Astrocyte (in vitro differentiated cells and primary cell): ENCODE results near the gene KYAT1.

DNA sequence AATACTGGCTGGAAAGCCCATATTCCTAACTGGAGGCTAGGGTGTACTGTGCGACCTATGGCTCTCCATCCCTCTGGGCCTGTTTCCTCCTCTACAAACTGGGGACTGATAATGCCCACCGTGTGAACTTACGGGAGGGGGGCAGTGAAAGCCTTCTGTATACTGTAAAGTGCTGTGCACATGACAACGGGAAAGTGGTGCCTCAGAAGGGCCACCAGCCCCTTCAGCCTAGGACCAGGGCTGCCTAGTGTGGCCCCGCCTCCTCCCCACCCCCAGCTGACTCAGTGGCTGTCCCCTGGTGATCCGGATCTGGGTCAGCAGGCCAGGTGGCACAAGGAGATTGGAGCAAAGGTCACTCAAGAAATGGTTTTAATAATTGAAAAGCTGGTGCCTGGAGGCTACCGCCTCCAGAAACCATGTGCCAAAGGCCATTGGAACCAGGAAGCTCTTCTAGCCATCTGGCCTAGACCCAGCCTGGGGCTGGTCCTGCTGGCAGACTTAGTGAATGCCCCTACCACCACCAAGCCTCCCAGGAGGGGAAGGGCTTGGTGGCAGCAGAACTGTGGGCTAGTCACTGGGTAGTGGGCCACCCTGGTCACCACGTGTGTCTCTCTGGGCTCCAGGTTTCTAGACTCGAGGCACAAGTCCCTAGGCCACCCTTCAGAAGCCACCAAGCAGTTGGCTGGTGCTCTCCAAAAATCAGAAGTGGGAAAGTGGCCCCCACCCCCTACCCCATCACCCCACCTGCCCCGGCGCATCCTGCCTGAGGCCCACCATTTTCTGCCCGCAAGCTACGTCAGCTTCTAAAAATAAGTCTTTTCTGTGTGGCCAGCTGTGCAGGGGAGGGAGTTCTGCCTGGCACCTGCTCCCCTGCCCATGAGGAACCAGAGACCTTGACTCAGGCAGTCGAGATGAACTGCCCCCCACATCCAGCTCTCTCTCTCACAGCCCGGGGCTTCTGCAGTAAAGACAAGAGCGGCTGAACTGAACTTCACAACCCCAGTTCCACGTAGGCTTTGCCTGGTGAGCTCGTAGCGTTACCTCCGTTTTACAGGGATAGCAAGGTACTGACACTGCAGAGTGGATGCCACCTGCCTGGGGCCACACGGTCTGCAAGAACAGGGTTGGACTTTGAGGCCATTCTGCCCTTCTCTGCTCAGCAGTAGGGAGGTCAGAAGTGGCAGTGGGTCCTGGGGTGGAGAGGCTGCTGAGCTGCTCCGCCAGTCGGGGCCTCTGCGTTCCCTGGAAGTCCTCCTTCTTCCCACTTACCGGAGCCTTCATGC, 1.3 kb downstream of the ST6GALNAC4 start:
- PRO-cap: no peak
- RRBS, 2 experiments: 39 to 40% methylated on average over 1 of the region's 25 CpGs

- PRO-cap: no peak
- RRBS, 2 experiments: no CpG with 5 or more reads among the region's 1 CpG
Measured at GRCh38 chr9:127918220-127918647, 1.4 kb upstream of the ST6GALNAC4 start.

DNA sequence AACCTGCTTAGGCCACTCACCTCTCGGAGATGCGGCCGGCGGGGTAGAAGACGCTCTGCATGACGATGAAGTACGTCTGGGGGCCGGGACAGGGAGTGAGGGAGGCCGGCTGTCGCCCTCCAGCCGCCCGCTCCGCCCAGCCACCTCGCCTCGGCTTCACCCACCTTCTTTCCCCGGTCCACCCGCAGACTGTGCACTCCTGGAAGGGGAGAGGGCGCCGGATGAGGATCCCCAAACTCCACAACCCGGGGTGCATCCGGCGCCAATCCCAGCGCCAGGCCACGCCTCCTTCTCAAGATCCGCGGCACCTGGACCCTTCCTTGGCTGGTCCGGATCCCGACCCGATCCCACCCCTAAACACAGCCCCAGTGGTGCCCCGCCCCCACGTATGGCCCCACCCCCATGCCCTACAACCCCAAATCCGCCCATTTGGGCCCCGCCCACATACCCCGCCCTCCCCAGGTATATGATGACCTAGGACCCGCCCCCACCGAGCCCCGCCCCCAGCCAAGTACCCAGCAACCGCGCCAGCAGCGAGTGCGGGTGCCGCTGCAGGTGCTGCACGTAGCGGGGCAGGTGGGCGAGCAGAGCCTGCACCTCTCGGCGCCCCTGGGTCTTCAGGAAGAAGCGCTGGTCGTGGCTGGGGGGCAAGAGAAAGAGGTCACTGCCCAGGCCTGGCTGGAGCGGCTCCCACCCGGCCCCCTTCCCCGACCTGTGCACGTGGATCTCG, 3.3 kb downstream of the PIP5KL1 start:
- PRO-cap: no peak
- RRBS, 2 experiments: 6 to 7% methylated on average over 20 to 24 of the region's 54 CpGs

DNA sequence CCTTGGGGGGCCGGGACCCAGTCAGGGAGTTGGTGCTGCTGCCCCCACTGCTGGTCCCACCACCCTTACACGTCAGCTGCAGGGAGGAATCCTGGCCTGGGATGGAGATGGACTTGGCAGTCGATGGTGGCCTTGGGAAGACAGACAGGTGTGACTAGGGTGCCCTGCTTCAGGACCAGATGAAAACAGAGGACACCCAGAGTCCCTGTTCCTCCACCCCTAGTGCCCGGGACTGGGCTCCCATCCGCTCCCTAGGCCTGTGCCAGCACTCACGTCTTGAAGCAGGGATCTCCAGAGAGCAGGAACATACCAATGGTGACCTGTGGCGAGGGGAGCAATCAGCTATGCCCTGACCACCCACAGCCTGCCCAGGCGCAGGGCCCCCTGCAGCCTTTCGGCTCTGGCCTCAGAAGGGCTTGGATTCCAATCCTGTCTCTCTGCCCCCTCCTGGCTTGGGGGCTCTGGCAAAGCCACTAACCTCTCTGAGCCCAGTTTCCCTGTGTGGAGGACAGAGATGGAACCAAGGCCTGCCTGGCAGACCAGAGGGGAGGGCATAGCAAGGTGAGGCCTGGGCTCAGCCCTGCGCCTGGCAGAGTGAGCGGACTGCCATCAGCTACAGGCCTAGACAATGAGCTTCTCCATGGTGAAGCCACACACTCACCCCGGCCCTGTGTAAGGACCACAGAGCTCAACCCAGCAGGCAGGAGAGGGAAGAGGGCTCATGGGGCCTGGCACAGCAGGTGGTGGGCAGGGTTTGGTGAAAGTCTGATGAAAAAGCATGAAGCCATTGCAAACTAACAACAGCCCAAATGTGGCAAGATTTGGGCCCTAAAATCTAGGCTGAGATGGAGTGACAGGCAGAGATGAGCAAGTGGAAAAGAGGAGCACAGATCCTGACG, 10.7 kb upstream of the DPM2 start:
- PRO-cap: no peak
- RRBS, 2 experiments: no CpG with 5 or more reads among the region's 13 CpGs

- PRO-cap: no peak
- RRBS, 2 experiments: no CpG with 5 or more reads among the region's 11 CpGs
Measured at GRCh38 chr9:127974037-127974775, 6.6 kb downstream of the EEIG1 start.

GRCh38 chr9:128056924-128057887, 9.9 kb downstream of the NAIF1 start:
- PRO-cap: no peak
- RRBS, 2 experiments: no CpG with 5 or more reads among the region's 16 CpGs

DNA sequence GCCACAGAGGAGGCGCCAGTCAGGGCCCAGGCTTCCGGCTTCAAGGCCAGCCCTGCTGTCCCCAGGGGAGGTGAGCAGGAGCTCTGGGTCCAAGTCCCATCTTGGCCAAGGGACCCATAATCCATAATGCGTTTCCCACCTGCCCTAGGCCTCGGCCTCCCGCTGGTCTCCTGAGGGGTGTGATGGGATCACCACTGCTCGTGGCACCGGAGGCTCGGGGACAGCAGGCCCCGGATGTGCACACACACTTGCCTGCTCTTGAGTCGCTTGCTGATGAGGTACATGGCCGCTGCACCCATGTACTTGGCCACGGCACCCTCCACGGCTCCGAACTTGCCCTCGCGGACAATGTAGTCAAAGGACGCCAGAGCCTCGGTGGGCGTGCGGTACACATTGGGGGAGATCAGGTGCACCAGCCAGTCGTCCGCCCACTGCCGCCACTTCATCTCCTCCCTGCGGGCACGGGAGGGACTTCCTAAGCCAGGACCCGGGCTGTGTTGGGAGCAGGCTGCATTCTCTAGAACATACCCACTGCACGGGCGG, 4.8 kb downstream of the PTGES2 start:
- PRO-cap: no peak
- RRBS, 2 experiments: no CpG with 5 or more reads among the region's 28 CpGs

DNA sequence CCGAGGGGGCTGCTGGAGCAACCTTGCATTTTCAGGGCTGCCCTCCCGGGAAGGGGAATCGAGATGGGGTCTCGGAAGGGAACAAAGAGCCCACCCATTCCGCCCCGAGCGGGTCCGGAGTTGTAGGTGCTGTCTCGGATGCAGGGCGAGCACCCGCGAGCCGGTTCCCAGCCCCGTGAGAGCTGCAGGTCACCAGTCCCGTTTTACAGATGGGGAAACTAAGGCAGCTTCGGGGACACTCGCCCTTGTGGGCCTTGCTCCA, 358 bp downstream of the BBLN start:
- PRO-cap: no peak
- RRBS, 2 experiments: 2 to 3% methylated on average over 12 of the region's 17 CpGs

DNA sequence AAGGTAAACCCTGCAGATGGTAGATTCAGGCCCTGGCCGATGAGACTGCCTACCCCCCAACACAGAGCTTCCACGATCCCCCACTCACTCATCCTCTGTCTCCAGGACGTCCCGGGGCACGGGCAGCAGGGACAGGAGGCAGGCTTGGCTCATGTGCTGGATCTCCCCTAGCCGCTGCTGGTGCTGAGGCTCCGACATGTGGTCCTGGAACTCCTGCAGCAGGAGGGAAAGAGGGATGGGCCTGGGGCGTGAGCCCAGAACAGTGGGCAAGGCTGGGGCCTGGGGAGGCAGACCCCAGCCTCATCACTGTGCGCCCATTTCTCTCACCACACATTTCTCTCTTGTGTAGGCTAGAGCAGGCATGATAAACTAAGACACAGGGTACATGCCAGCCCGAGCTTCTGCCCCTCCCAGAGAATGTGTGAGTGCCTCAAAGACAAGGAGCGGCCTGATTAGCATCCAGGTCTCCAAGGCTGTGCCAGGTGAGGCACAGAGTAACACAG, 15.1 kb downstream of the CIZ1 start:
- PRO-cap: no peak
- RRBS, 2 experiments: no CpG with 5 or more reads among the region's 11 CpGs

GRCh38 chr9:128192823-128193614, 1.6 kb upstream of the CIZ1 start:
- PRO-cap: no peak
- RRBS, 2 experiments: 6% methylated on average over 7 of the region's 53 CpGs; no CpG with 5 or more reads in 1 of the 2 experiments

DNA sequence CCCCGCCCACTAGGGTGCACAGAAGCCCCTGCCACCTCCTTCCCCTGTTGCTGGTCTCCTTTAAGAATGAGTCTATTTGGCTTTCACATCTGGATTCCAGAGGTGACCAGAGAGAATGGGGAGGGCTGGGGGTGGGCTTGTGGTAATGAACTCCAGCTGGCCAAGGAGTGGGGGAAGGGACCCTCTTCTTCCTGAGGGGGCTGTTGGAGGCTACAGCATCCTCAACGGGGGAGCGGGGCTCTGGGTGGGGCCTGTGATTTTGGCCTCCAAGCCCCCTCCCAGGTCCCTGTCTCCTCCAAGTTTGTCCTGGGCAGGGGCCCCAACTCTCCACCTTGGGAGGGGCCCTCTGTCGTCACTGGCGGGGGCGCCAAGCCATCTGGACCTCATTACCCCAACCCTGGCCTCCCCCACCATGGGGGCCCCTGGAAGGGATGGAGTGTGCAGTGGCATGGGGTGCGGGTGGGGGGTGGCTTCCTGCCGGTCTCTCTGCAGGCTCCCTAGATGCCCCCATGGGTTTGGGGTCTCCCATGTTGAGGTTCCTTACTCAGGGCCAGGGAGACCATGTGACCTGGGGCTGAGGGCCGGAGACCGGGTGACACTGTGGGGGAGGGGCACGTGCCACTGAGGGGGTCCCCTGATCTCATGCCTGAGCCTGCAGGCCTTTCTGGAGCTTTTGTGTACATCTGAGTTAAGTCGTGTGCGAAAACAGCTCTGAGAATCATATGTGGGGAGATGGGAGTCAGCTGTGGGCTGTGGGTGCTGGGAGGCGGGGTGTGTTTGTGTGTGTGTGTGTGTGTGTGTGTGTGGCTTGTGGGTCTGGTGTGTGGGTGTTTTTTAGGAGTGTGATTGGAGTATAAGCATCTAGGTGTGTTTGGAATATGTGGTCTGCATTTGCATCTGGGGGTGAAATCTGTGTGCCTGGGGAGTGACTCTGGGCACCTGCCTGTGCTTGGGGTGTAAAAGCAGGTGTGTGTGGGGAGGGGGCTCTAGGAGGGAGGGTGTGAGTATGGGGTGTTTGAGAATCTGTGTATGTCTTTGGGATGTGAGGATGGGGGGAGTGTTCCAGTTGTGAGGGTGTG, 32.3 kb downstream of the GOLGA2 start:
- PRO-cap: no peak
- RRBS, 2 experiments: 76% methylated on average over 1 of the region's 14 CpGs; no CpG with 5 or more reads in 1 of the 2 experiments

- PRO-cap: no peak
- RRBS, 2 experiments: 93% methylated on average over 4 of the region's 19 CpGs
Measured at GRCh38 chr9:128325246-128326222, 2.9 kb downstream of the COQ4 start.

- PRO-cap: no peak
- RRBS, 2 experiments: no CpG with 5 or more reads among the region's 12 CpGs
Measured at GRCh38 chr9:128389612-128390237, 18.6 kb downstream of the URM1 start.

DNA sequence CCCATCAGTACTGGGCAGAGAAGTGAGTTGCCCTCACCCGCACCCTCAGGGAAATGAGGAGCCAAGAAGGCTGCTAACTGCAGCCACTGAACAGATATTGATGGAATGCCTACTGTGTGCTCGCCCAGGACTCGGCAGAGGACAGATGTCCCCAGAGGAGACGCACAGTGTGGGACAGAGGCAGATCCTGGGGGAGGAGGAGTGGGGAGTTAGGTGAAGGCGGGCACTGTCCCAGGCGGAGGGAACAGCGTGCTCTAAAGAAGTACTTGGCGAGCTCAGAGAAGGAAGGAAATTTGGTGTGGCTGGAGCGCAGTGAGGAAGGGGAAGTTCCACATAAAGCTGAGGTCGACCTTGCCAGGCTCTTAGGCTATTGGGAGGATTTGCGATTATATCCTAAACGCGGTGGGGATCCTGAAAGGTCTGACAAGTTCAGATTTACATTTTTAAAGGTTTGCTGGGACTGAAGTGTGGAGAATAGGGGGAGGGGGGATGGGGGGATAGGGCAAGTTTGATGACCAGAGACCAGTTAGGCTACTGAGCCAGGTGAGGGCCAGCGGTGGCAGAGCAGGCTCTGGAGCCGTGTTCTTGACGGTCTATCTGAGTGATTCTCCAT, 23.6 kb upstream of the CERCAM start:
- PRO-cap: no peak
- RRBS, 2 experiments: no CpG with 5 or more reads among the region's 16 CpGs

GRCh38 chr9:128421603-128421884, 887 bp downstream of the CERCAM start:
- PRO-cap: no peak
- RRBS, 2 experiments: no CpG with 5 or more reads among the region's 3 CpGs

DNA sequence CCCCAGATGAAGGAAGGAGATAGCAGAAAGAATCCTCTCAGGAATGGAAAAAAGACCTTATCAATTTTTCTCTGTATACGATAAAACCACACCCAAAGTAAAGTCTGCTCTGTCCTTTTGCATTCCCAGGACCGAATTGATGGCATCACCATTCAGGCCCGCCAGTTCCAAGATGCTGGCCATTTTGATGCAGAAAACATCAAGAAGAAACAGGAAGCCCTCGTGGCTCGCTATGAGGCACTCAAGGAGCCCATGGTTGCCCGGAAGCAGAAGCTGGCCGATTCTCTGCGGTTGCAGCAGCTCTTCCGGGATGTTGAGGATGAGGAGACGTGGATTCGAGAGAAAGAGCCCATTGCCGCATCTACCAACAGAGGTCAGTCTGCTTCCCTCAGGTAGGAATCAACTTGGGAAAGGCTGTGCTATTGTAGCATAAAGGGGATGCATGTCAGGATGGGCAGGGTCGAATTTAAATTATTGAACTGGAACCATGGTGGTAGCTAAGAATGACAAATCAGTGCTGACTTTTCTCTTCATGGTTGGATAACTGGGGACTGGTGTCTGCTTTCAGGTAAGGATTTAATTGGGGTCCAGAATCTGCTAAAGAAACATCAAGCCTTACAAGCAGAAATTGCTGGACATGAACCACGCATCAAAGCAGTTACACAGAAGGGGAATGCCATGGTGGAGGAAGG, 31.9 kb downstream of the SPTAN1 start:
- PRO-cap: no peak
- RRBS, 2 experiments: 95 to 98% methylated on average over 3 to 4 of the region's 14 CpGs

- PRO-cap: no peak
- RRBS, 2 experiments: no CpG with 5 or more reads among the region's 6 CpGs
Measured at GRCh38 chr9:128727562-128728225, 3.8 kb upstream of the ZDHHC12 start.

DNA sequence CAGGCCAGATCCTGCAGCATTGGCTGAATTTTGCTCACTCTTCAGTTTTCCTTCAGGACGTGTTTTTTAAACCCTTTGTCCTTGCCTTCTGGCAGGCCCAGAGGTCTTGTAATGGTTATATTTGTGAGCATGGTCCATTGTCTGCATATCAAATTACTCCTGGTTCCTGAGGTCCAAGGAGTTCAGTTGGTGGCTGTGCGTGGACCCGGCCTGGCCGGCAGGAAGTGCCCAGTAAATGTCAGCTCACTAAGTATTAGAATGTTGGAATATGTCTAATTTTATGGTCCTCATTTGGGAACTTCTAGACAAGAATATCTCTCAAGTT, 690 bp downstream of the TBC1D13 start:
- PRO-cap: no peak
- RRBS, 2 experiments: no CpG with 5 or more reads among the region's 4 CpGs

DNA sequence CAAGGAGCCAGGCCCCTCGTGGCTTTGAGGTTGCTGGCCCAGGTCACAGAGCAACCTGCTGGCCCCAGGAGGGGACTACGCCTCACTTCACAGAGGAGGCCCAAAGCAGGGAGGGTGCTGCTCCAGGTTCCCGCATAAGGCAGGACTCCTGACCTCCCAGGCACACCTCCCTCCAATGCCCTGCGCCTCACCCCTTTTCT, 18.1 kb downstream of the KYAT1 start:
- PRO-cap: no peak
- RRBS, 2 experiments: no CpG with 5 or more reads among the region's 4 CpGs

- PRO-cap: bidirectional peak, plus-strand start at chr9:128882185, minus-strand start at chr9:128882063
- RRBS, 2 experiments: 2% methylated on average over 4 to 9 of the region's 49 CpGs
Measured at GRCh38 chr9:128881786-128882244, at the start of gene KYAT1. TSS of gene KYAT1 (minus strand) at chr9:128881950.